Bronchial epithelial cell (primary cell): ENCODE measurements around a stretch of chr2.

GRCh38 chr2:178191251-178191767 is 3.0 kb upstream of the OSBPL6 start:
- RRBS, 2 experiments = no CpG with 5 or more reads among the region's 6 CpGs

GRCh38 chr2:178242070-178242799 is 47.9 kb downstream of the OSBPL6 start:
- RRBS, 2 experiments = no CpG with 5 or more reads among the region's 5 CpGs

GRCh38 chr2:178531172-178532066 is 51.2 kb downstream of the PLEKHA3 start:
- RRBS, 2 experiments = no CpG with 5 or more reads among the region's 26 CpGs

- RRBS, 2 experiments = no CpG with 5 or more reads among the region's 8 CpGs
Observed at GRCh38 chr2:178612102-178612540, 131.9 kb downstream of the PLEKHA3 start.

DNA sequence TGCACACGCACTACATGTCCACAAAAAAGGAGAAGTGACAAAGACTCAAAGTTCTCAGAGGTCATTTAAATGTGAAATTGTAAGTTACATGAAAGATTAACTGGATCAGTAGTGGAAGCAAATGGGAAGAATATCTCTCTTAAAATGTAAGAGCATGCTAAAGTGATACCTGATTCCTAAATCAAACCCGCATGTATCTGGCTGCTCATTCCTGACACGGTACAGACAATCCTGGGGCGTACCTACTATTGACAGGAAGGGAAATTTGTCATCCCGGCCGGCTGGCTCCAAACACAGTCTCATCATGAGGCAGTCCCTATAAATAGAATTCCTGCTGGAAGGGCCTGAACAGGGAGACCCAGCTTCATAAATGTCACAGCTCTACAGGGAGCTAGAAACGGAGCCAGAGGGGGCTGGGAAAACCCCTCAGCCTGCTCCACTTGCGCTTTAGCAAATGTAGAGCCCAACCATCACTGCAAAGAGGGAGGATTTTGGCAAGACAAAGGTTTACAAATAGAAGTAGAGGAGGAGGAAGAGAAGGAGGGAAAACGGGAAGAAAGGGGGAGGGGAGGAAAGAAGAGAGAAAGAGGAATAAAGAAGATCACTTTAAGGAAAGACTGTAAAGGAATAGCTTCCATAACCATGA is 56.6 kb upstream of the TTN start:
- RRBS, 2 experiments = no CpG with 5 or more reads among the region's 9 CpGs

DNA sequence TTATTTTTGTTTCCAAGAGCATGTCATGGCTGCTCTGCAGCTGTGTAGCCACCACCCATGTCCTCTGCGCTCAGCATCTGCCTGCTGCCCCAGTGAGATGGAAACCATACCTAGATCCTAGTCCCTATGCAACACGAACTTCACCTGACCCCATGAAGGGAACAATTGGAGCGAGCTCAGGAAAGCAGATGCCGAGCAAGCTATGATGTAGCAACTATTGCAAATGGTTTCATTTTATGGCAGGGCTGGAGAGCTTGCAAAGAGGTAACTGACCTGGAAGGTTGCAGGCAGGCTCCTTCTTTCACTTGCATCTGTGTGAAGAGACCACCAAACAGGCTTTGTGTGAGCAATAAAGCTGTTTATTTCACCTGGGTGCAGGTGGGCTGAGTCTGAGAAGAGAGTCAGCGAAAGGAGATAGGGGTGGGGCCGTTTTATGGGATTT is 1.4 kb upstream of the CCDC141 start:
- RRBS, 2 experiments = no CpG with 5 or more reads among the region's 6 CpGs

GRCh38 chr2:179561543-179562056 is 297.0 kb upstream of the SESTD1 start:
- RRBS, 2 experiments = no CpG with 5 or more reads among the region's 2 CpGs

DNA sequence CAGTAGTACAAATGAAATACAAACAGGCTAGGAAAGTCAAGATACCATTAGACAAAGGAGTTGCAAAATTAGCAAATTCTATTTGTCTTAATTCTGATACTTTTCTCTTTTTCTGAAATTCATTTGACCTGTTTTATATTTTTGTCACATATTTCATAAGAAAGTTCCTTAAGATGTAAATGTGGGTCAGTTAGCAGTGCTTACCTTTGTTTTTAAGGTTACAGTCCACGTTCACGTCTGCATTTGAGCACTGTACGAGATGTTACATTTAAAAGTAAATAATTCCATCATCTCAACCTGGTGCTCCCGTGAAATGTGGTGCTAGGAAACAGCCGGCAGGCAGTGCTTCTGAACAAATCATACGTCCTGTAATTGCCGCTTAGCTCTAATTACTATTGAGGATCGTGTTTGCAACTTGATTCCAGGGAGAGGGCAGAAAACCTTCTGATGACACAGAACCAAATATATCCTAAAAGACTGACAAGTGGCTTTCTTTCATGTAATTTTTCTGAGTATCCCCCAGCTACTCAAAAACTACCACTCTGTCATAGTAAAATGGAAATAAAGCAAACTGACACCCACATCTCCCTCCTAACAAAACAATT is 297.7 kb upstream of the SESTD1 start:
- RRBS, 2 experiments = no CpG with 5 or more reads among the region's 8 CpGs

DNA sequence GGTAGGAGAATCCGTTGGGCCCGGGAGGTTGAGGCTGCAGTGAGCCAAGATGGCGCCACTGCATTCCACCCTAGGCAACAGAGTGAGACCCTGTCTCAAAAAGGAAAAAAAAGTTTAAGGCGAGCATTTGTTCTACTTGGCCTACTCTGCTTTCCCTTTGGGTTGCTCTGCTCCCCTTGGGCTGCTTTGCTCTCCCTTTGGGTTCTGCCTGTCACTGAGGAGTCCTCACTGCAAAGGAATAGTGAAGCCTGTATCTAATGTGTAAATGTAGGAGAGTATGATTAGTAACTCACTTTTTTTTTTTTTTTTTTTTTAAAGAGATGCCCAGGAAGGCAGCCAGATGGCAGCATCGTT is 118.2 kb upstream of the CWC22 start:
- RRBS, 2 experiments = no CpG with 5 or more reads among the region's 5 CpGs

GRCh38 chr2:181014712-181015187 is 34.3 kb downstream of the UBE2E3 start:
- RRBS, 2 experiments = no CpG with 5 or more reads among the region's 3 CpGs

GRCh38 chr2:181165234-181165831 is 184.9 kb downstream of the UBE2E3 start:
- RRBS, 2 experiments = no CpG with 5 or more reads among the region's 6 CpGs

- RRBS, 2 experiments = no CpG with 5 or more reads among the region's 4 CpGs
Observed at GRCh38 chr2:181395080-181395472, 62.1 kb upstream of the ITGA4 start.

DNA sequence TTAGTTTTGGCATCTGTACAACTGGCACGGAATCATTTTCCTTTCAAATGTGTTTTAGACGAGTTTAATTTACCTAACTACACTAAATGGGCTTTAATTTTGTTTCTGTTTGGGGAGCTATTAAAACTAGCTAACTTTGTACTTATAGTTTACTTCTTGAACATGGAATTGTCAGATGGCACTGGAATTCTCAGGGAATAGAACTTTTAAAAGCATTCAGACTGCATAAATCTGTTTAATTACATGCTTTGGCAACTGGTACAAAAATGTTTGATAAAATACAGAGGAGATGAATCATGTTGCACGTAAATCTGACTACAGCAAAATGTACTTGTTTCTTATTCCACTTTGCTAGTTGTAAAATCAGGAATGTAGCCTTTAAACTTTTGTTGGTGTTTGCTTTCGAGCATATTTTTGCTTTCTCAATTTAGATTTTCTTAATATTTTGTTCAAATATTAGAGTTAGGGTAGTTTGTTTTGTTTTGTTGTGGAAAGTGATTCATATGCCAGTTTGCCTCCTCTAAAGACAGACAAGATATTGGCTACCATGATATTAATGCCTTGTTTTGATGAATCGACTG is 1.6 kb downstream of the ITPRID2 start:
- RRBS, 2 experiments = no CpG with 5 or more reads among the region's 5 CpGs

DNA sequence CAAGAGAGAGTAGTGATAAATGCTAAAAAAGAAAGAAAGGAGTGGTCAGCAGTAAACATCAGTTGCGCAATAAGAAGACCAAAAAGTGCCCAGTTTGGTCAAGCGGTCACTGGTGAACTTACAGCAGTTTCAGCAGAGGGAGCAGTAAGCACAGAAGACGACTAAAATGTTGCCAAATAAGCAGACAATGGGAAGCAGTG is 45.8 kb downstream of the DNAJC10 start:
- RRBS, 2 experiments = no CpG with 5 or more reads among the region's 3 CpGs

GRCh38 chr2:182865983-182866330 is 480 bp downstream of the FRZB start:
- RRBS, 2 experiments = 21% methylated on average over 2 of the region's 18 CpGs; no CpG with 5 or more reads in 1 of the 2 experiments

DNA sequence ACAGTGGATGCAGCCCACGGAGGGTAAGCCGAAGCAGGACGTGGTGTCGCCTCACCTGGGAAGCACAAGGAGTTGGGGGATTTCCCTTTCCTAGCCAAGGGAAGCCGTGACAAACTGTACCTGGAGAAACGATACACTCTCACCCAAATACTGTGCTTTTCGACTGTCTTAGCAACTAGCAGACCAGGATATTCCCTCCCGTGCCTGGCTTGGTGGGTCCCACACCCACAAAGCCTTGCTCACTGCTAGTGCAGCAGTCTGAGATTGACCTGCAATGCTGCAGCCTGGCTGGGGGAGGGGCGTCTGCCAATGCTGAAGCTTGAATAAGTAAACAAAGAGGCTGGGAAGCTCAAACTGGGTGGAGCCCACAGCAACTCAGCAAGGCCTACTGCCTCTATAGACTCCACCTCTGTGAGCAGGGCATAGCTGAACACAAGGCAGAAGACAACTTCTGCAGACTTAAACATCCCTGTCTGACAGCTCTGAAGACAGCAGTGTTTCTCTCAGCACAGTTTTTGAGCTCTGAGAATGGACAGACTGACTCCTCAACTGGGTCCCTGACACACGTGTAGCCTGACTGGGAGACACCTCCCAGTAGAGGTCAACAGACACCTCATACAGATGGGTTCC is 448.5 kb upstream of the FSIP2 start:
- RRBS, 2 experiments = no CpG with 5 or more reads among the region's 10 CpGs

- RRBS, 2 experiments = no CpG with 5 or more reads among the region's 6 CpGs
Observed at GRCh38 chr2:186439316-186439986, 46.6 kb upstream of the ZC3H15 start.

DNA sequence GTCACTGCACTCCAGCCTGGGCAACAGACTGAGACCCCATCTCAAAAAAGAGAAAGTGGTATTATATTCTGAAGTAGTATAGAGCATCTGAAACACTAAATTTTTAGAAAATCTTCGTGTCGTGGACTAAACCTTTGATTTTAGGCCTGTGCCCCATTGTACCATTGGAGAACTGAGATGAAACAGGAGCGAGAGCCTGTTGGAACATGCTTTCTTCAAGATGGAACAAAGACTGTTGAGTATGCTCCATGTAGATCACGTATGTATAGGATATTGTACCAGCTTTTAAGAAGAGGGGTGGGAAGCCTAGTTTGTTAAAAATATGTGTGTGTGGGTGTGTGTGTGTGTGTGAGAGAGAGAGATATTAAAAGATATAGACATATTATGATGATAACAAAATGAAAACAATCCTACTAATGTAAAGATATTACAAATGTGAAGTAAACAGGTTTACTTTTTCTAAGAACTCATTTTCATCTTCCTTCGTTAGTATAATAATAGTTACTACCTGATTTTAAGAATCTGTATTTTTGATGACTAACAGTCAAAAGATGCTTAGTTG is 35.6 kb downstream of the ITGAV start:
- RRBS, 2 experiments = no CpG with 5 or more reads among the region's 5 CpGs

- RRBS, 2 experiments = no CpG with 5 or more reads among the region's 1 CpG
Observed at GRCh38 chr2:186677628-186678451, 16.0 kb upstream of the FAM171B start.